Skeletal muscle satellite cell (primary cell): ENCODE measurements around the gene SLC22A10.

DNA sequence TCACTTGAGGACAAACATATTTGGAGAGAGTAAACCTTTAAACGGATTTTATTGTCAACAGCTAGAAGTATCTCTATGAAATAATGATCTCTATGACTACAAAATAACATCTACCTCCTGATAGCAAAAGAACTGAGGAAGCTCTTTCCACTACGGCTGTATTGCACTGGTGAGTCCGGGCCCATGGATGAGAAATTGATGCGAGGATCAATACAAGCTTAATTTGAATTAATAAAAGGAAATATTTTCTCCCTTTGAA is at the start of gene SLC22A10:
SLC22A10 (plus strand) TSS at position 51 of the 259 bp plus-strand sequence.
- CAGE, long polyA plus RNA, result no peak

DNA sequence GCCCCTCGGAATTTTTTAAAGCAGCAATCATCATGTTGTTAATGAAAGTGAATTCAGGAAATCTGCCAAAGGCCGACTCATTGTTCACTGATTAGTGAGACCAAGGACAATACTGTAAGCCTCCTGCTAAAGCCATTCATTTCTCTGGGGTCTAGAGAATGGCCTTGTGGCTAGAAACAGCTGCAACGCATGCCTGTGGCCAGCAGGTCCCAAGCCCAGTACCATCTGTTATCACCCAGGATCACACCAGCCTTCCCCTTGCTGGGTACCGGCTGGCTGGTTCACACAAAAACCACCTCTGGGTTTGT is 1.2 kb downstream of the PLAAT5 start:
- CAGE, long polyA plus RNA, result no peak

DNA sequence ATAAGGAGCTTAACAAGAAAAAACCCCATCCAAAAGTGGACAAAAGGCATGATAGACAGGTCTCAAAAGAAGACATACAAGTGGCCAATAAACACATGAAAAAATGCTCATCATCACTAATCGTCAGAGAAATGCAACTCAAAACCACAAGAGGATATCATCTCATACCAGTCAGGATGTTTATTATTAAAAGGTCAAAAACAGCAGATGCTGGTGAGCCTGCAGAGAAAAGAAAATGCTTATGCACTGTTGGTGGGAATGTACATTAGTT is 12.6 kb downstream of the LGALS12 start:
- CAGE, long polyA plus RNA, result no peak

DNA sequence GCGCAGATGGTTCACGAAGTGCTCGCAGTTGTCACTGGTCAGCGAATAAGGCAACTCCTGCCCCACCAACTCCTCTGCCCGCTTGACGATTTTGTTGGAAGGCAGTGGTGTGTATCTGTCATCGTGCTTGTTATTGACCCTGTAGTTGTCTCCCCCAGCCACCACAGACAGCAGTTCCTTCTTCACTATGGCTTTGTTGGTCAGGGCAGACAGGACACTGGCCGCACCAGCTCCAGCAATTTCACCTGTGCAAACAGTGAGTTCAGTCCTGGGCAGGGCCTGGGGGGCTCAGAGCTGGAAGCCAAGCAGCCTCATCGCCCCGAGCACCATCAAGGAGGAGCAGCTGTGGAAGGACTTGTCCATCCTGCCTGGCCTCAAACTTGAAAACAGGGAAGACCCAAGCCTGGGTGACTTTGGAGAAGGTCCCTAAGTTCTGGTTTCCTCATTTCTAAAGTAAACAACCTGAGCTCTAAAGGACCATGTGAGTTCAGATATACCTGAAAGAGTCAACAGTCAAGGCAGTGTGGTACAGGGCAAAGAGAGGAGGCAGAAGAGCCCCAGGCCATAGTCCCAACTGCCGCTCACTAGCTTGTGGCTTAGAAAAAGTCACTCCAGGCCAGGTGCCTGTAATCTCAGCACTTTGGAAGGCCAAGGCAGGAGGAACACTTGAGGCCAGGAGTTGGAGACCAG is 4.6 kb downstream of the PLAAT2 start:
- CAGE, long polyA plus RNA, result no peak

DNA sequence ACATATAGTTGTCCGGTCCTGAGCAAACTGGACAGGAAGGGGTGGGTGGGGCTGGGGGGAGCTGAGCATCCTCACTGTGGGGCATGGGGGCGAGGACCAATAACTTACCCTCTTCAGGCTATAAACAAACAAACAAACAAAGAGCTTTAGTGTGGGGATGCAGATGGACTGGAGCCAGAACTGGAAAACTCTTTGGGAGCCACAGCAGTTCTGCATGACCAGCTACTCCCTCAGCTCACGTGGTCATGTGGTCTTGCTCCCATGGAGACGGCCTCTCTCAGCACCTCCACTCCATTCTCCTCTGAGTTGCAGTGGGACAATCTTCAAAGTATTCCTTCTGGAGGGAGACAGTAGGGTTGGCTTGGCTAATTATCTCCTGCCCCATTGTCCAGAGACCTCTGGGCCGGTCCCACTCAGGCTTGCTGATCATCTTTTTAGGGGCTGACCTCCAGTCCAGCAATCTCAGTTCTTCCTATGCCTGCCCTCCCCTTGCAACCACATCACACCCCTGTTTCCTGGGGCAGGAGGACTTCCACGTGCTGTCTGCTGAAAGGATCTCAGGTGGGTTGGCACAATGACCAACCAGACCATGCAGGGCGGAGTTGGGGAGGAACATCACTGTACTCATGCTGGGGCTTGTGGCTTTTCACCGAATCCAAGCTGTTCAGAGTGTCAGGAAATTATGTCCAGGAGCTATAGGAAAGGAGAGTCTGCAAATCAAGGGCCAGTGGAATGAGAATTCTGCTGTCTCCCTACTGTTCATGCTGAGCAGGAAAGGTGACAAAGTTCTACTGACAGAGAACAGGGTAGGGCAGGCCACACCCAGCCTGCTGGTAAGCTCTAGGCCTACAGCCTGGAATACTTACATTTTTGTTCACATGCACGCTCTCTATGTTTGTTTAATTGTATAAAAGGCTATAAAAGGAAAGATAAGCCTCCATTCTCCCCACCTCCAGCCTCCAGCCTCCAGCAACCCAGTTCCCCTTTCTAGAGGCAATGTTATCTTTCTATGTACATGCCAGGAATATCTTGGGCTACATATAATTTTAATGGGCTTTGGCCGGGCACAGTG is 1.5 kb upstream of the PLAAT2 start:
- CAGE, long polyA plus RNA, result no peak

- CAGE, long polyA plus RNA, result no peak
Measured at GRCh38 chr11:63609572-63610085, 4.6 kb downstream of the PLAAT3 start.

DNA sequence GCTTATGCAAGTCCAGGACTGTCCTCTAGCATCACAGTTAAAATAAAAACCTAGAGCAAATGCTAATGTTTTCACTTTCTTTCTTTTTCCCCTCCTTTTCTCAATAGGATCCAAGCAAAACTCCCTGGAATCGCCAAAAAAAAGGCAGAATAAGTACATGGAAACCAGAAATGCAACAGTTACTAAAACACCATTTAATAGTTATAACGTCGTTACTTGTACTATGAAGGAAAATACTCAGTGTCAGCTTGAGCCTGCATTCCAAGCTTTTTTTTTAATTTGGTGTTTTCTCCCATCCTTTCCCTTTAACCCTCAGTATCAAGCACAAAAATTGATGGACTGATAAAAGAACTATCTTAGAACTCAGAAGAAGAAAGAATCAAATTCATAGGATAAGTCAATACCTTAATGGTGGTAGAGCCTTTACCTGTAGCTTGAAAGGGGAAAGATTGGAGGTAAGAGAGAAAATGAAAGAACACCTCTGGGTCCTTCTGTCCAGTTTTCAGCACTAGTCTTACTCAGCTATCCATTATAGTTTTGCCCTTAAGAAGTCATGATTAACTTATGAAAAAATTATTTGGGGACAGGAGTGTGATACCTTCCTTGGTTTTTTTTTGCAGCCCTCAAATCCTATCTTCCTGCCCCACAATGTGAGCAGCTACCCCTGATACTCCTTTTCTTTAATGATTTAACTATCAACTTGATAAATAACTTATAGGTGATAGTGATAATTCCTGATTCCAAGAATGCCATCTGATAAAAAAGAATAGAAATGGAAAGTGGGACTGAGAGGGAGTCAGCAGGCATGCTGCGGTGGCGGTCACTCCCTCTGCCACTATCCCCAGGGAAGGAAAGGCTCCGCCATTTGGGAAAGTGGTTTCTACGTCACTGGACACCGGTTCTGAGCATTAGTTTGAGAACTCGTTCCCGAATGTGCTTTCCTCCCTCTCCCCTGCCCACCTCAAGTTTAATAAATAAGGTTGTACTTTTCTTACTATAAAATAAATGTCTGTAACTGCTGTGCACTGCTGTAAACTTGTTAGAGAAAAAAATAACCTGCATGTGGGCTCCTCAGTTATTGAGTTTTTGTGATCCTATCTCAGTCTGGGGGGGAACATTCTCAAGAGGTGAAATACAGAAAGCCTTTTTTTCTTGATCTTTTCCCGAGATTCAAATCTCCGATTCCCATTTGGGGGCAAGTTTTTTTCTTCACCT is 10.1 kb downstream of the ZFTA start:
- CAGE, long polyA plus RNA, result no peak

- CAGE, long polyA plus RNA, result no peak
Measured at GRCh38 chr11:63813925-63814414, 714 bp downstream of the SPINDOC start.

DNA sequence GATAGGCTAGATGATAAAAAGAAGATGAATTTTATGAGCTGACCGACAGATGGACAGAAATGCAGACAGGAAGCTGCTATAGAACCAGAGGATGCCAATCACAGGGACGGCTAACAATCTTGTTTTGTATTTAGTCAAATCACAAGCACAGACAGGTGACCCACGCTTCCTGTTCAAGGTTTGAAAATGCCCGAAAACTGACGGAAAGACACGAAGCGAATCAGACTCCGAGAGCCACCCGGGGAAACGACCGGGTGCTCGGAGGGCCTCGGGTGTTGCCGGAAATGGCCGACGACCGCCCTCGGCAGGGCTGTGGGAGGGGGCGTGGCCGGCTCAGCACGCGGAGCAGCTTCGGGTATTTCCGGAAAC is 474 bp upstream of the MARK2 start:
- CAGE, long polyA plus RNA, result no peak

GRCh38 chr11:63839397-63840397 is 787 bp downstream of the MARK2 start:
- CAGE, long polyA plus RNA, result no peak

GRCh38 chr11:63868070-63869023 is 29.4 kb downstream of the MARK2 start:
- CAGE, long polyA plus RNA, result no peak

GRCh38 chr11:63870359-63870965 is 31.6 kb downstream of the MARK2 start:
- CAGE, long polyA plus RNA, result no peak

DNA sequence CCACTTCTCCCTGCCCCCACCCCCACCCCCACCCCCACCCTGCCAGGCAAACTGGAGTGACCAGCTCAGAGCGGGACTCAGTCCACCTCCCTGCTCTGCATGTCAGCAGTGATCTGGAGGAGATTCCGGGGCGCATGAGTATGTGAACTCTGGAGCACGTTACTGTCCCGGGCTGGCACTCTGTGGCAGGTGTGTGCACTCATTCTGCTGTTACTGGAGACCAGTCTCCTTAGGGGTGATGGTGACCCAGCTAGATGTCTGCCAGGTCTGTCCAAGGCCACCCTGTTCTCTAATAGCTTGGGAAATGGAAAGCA is 33.9 kb downstream of the MARK2 start:
- CAGE, long polyA plus RNA, result no peak

GRCh38 chr11:63877749-63878394 is 39.0 kb downstream of the MARK2 start:
- CAGE, long polyA plus RNA, result no peak

DNA sequence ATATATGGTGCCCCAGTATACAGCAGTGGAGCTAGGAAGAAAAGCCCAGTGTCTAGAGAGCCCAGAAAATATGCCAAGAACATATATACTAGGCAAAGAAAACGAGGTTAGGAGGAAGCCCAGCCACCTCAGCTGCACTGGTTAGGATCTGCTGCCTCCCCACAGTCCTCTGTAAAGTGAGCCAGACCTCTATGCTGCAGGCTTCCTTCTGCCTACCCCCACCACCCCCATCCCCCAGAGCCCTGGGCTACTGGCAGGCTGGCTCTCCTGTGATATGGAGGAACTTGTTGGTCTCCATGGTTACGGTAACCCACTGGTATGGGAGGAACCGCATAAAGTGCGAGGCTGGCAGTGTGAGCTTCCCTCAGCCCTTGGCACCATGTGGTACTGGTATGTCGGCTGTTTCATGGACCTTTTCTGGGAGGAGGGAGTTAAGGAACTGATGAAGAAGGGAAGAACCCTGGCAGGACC is 34.2 kb downstream of the RCOR2 start:
- CAGE, long polyA plus RNA, result no peak

DNA sequence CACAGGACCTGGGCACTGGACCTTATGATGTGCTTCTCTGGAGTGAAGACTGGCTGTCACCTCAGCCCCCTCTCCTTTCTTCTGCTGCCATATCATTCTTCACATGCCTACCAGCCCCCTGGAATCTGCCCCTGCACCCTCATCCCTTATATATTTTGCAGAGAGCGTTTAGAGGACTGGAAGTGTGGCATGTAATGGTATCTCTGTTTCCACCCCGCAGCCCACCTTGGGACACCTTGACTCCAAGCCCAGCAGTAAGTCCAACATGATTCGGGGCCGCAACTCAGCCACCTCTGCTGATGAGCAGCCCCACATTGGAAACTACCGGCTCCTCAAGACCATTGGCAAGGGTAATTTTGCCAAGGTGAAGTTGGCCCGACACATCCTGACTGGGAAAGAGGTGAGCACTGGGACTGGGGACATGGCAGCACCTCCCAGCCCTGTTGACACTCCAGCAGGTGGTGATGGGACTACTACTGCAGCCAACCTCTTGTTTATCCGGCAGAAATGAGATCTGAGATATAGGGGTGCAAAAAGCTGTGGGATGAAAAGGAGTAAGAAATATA is 21.9 kb downstream of the RCOR2 start:
- CAGE, long polyA plus RNA, result no peak

DNA sequence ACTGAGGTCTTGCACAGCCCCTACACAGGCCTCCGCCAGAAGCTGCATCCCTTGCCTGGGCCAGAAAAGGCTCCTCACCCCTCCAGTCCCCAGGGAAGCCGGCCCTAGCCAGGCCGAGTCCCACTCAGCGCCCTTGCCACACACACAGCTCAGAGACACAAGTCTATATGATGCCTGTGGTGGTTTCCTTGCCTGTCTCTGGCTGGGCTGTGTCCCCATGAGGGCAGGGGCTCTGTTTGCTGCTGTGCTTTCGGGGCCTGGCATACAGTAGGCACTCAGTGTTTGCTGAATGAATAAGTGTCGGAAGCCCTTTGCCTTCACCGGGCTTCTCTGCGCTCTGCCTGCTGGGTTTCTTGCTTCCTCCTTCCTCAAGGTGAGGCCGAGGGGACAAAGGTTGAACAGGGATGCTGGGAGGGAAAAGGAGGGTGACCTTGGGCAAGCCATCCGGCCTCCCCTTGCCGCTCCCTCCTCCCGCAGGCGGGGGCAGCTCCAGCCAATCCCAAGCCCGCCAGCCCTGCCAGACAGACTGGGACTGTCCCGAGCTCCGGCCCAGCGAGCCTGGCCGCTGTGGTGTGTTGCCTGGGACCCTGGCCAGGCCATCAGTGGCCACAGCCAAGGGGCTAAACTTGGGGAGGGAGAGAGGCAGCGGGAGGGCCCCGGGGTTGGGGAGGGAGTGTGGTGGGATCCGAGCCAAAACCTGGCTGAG is 3.1 kb upstream of the RCOR2 start:
- CAGE, long polyA plus RNA, result no peak

GRCh38 chr11:63942640-63943275 is 4.0 kb downstream of the NAA40 start:
- CAGE, long polyA plus RNA, result no peak

DNA sequence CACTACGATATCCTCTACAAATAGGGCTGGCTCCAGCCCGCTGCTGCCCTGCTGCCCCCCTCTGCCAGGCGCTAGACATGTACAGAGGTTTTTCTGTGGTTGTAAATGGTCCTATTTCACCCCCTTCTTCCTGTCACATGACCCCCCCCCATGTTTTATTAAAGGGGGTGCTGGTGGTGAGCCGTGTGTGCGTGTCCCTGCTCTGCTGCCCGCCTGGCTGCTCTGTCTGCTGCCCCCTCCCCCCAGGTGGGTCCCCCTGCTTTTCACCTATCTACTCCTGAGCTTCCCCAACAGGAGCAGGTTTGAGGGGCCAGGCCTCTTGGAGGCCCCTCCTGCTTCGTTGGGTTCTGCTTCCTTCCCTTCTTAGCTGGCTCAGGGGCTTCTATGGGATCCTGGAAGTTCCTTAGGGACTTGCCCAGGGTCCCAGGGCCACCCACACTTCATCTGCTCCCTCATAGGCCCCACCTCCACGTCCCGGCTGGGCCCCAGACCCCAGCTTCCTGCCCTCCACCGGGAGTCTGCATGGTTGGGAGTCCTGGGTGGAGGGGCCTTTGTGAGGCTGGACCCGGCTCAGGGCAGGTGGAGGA is 11.4 kb downstream of the OTUB1 start:
- CAGE, long polyA plus RNA, result no peak

GRCh38 chr11:64056163-64056722 is 20.5 kb downstream of the FLRT1 start:
- CAGE, long polyA plus RNA, result no peak